Hair follicular keratinocyte (primary cell): ENCODE measurements around a stretch of chr12.

DNA sequence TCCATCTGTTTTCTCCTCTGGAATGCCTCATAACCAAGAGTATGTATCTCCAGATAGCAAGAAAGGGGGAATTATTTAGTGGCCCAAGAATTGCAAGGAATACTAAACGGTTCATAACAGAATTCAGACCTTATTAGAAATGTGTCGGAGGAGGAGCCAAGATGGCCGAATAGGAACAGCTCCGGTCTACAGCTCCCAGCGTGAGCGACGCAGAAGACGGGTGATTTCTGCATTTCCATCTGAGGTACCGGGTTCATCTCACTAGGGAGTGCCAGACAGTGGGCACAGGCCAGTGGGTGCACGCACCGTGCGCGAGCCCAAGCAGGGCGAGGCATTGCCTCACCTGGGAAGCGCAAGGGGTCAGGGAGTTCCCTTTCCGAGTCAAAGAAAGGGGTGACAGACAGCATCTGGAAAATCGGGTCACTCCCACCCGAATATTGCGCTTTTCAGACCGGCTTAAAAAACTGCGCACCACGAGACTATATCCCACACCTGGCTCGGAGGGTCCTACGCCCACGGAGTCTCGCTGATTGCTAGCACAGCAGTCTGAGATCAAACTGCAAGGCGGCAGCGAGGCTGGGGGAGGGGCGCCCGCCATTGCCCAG, 74.8 kb upstream of the NELL2 start:
- RAMPAGE, long total RNA = no peak

DNA sequence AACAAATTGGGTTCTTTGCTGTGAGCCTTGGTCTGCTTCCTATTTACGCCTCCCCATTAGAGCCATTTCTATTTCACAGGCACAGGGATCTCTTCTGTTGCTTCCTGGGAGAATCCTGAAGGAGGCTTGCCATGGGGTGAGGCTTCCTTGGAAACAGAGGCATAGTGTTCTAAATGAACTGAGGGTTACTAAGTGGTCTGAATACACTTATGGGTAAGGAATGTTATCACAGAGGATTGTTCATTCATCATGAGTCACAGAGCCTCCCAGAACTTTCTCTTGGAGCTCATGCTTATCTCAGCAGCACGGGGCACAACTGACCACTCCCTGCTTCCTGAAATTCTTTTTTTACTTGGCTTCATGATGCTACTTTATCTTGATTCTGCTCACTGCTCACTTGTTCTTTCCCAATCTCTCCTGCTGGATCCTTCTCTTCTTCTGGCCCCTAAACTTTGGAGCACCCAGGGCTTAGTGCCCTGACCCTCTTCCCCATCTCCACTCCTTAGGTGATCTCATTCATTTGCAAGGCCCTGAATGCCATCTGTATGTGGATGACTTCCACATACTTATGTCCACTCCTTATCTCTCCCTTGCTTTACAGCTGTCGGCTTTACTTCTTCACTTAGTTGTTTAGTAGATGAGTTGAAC, 57.9 kb downstream of the ANO6 start:
- RAMPAGE, long total RNA = no peak

DNA sequence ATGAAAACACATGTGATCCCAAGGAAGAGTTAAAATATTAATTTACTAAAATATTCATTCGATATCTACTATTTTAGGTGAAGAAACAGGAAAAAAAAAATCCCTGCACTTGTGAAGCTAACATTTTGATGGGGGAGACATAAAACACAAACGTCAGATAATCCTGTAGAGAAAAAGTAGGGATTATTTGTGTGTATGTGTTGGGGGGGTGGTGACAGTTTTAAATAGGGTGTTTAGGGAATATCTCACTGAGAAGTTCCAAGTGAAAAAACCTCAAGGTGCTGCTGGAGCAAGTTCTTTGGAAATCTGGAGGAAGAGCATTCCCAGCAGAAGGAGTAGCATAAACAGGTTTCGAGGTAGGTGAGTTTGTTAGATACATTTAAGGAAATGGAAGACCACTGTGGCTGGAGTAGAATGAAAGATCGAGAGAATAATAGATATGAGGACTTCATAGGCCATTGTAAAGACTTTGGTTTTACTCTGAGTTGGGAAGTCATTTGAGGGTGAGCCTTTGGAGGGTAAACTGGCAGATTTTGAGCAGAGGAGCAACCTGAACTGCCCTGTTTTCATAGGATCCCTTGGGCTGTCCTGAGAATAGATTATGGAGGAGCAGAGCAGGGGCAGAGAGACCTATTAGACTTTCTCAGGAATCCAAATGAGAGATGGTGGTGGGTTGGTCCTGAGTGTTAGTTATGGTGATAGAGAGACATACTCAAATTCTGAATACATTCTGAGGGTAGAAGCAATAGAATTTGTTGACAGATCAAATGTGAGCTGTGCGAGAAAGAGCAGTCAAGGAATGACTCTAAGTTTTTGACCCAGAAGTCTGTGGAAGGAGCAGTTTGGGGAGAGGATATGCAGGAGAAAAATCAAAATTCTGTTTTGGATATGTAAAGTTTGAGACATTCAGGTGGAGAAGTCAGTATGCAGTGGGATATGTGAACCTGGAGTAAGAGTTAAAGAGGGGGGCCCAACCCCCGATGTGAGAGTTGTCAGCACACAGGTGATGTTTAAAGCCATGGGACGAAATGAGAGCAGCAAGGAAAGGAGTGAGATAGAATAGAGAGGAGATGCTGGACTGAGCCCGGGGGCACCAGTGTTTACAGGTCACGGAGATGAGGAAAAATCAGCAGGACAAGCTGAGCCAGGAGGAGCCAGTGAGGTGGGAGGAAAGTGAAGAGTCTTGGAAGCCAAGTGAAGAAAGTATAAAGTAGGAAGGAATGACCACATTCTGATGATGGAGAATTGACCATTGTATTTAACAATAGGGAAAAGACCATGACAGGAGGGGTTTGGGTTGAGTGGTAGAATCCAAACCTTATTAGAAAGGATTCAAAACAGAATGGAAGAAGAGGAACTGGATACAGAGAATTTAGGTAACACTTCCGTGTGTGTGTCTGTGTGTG, 91.2 kb downstream of the ANO6 start:
- RAMPAGE, long total RNA = no peak

DNA sequence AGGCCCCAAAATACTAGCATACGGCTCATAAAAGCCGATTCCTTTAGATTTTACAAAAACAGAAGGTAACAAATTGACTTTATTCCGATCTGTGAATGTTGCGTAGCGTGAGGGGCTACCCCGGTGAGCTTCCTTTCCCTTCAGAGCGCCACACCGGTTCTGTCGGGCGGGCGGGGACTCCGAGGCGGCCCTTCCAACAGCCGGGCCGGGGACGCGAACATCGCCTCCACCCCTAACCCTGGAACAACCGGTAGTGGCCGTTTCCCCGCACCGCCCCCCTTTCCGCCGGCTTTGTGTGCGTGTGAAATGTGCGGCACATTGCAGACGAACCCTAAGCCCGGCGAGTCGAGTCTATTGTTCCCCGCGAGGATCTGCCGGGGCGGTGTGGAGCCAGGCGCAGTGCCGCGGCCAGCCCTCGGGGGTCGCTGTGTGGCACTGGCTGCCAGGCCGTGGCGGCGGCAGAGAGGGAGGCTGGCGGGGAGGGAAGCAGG, 857 bp upstream of the ARID2 start:
- RAMPAGE, long total RNA = no peak

- RAMPAGE, long total RNA = no peak
These were observed 1.1 kb downstream of the ARID2 start for GRCh38 chr12:45730443-45731190.

DNA sequence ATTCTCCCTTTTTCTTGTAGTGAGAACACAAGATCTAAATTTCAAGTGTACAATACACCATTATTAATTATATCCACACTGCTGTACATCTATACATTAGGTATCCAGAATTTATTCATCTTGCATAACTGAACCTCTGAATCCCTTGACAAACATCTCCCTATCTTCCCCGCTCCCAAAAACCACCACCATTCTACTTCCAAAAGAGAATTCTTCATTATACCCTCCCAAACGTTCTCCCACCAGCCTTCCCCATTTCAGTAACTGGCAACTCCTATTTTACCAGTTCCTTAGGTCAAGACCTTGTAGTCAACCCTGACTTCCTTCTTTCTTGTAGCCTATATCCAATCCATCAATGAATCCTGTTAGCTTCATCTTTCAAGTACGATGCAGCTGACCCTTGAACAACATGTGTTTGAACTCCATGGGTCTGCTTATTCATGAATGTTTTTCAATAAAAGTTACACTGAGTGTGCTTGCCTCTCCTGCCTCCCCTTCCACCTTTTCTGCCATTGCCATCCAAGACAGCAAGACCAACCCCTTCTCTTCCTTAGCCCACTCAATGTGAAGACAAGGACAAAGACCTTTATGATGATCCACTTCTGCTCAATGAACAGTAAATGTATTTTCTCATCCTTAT, 48.9 kb downstream of the SCAF11 start:
- RAMPAGE, long total RNA = no peak

DNA sequence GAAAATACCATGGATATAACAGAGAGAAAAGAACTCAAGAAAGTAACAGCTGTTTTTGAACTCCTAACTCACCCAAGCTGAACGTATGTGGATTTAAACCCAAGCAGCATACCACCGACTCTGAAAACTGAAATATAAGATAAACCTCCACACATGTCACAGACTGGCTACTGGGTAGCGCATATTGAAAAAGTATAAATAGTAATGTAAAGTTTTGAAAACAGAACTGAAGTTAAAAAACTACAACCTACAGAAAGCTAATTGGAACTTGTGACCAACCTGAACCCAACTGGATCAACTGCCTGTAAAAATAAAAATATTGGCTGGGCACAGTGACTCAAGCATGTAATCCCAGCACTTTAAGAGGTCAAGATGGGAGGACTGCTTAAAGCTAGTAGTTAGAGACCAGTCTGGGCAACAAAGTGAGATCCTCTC, 18.4 kb downstream of the SCAF11 start:
- RAMPAGE, long total RNA = no peak

DNA sequence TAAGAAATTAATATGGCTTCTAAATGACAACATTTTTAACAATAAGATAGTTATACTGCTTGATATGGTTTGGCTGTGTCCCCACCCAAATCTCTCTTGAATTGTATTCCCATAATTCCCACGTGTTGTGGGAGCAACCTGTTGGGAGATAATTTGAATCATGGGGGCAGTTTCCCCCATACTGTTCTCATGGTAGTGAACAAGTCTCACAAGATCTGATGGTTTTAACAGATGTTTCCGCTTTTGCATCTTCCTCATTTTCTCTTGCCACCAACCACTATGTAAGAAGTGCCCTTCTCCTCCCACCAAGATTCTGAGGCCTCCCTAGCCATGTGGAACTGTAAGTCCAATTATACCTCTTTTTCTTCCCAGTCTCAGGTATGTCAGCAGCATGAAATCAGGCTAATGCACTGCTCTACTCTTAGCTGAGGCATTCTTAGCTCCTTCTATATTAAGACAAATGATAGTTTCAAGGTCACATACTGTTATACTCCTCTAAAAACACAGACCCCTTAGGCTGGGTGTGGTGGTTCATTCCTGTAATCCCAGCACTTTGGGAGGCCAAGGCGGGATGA, 3.7 kb downstream of the SCAF11 start:
- RAMPAGE, long total RNA = no peak

GRCh38 chr12:45991041-45991205, 549 bp upstream of the SCAF11 start:
- RAMPAGE, long total RNA = no peak

DNA sequence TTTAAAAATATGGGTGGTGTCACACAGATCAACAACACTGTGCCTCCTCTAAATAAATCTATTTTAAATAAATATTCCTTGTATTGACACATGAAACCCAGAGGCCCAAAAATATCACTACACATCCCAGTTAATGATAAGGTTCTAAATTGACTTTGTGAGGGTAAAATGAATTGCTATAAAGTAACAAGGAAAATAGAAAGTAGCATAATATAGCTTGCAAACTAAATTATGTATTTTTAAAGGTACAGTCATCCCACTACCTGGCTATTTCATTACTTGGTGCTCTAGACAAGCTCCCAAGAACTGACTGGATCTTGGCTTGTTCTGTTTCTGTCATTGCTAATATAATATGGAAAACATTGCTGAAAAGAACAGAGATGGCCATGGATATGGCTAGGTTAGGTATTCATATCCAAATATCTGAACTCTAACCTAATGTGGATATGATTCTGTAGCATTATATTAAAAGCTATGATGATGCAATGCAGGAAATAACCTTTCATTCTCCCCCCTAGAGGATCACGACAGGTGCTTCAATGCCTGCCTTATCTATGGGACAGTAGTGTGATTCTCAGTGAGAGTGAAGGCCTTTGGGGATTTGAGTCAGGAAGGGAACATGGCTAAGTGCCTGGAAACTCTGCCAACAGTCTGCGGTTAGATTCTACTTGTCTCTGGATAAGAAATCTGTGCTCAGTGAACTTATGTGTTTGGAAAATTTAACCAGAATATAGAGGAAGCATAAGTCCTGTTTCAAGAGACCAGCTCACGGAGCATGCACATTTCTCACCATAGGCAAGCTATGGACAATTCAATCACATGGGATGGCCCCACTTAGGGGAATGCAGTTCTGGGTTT, 82.0 kb downstream of the SLC38A1 start:
- RAMPAGE, long total RNA = no peak

GRCh38 chr12:46195191-46195742, 73.6 kb downstream of the SLC38A1 start:
- RAMPAGE, long total RNA = no peak

DNA sequence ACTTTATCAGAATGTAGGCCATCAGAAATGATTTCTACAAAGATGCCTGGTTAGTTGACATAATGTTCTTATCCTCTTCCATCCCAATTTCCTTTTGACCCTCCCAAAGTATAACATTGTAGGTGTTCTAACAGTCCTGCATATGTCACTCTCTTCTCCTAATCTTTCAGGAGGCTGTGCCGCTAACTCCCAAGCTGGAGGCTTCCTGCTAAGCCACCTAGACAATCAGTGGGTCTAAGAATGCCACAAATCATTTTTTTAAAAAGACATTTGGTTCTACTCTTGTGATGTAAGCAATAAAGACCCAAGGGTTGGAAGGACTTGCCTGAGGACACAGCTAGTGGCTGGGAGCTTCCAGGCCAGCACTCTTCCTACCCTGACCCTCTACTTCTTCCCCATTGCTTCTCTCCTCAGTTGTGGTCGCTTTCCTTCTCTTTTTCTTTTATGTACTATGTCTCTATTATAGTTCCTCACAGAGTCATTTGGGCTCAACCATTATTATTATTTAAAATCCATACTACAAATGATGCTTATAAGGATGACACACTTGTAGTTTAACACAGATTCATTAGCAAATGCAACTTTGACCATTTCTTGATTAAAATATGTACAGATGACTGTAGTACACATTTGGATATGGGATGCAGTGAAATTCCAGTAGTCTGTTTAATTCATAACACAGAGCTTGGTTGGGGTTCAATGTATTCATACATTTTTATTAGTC, 30.3 kb downstream of the SLC38A1 start:
- RAMPAGE, long total RNA = no peak

- RAMPAGE, long total RNA = no peak
These were observed 1.8 kb downstream of the SLC38A1 start for GRCh38 chr12:46266808-46267634.

GRCh38 chr12:46268145-46268573, 684 bp downstream of the SLC38A1 start:
- RAMPAGE, long total RNA = no peak

- RAMPAGE, long total RNA = no peak
These were observed 15.3 kb downstream of the SLC38A2 start for GRCh38 chr12:46357096-46357871.

GRCh38 chr12:46370149-46370719, 2.3 kb downstream of the SLC38A2 start:
- RAMPAGE, long total RNA = no peak

GRCh38 chr12:46374785-46375223, 2.2 kb upstream of the SLC38A2 start:
- RAMPAGE, long total RNA = no peak

DNA sequence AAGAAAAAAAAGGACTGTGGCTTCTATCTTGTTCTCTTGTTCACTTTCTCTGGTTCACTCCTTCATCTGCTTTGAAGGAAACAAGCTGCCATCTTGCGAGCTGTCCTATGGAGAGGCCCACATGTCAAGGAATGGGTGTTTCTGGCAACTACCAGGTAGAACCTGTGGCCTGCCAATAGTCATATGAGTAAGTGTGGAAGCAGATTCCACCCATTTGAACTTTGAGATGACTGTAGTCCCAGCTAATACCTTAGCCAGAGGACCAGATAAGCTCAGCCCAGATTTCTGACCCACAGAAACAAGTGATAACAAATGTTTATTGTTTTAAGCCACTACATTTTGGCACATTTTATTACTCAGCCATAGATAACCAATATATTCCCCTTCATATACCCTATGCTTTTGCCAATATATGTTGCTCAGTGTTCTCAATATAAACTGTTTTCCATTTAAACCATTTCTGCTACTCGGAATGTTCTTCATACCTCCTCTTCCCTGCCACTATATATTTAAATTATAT, 4.0 kb upstream of the SLC38A2 start:
- RAMPAGE, long total RNA = no peak

- RAMPAGE, long total RNA = no peak
These were observed 10.5 kb upstream of the SLC38A2 start for GRCh38 chr12:46382919-46383642.

DNA sequence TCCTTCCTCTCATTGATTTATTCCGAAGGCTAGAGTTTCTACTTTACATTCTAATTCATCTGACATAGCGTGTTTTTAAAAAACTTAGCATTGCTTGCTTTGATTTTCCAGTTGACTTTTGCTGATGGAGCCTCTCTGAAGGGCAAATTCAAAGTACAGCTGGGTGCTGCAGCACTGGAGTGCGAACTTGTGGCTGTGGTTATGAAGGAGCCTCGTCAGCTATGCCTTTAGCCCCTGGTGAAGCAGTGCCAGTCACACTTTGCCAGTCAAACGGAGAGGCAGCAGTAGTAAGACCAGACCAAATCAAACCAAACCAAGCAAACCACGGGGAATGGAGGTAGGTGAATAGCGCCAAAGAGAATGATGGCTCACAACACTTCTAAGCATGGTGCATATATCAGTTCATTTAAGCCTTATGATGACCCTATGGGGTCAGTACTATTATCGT, 15.1 kb upstream of the SLC38A2 start:
- RAMPAGE, long total RNA = no peak